ENCODE measurements around a stretch of chr22.

- PRO-cap: no peak
Observed at GRCh38 chr22:42719545-42719983, 1.1 kb downstream of the A4GALT start.

DNA sequence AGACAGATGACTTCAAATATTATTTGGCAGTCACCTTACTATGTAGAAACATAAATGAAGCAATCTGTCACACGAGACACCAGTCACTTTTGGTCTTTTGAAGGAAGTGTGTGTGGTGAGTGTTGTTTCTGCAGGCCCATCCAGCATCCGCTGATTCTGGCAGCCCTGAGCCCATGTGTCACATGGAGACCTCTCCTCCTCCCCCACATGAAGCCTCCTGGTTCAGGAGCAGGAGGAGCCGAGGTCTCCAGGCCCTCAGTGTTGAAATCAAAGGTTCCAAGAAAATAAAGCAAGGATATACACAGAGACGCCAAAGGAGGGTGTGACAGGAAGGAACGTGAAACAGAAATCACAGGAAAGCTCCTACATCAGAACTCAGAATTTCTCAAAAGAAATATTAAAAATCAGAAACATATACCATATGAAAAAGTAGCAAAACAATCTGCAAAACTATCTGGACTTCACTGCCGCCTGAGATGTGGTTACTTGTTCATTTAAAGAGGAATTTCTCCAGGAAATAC lies 60.0 kb downstream of the ARFGAP3 start:
- PRO-cap: no peak

- PRO-cap: no peak
Observed at GRCh38 chr22:42803283-42803914, 53.7 kb downstream of the ARFGAP3 start.

GRCh38 chr22:42910153-42910683 lies 53.1 kb upstream of the ARFGAP3 start:
- PRO-cap: no peak

- PRO-cap: no peak
Observed at GRCh38 chr22:42931901-42932175, 74.8 kb upstream of the ARFGAP3 start.

DNA sequence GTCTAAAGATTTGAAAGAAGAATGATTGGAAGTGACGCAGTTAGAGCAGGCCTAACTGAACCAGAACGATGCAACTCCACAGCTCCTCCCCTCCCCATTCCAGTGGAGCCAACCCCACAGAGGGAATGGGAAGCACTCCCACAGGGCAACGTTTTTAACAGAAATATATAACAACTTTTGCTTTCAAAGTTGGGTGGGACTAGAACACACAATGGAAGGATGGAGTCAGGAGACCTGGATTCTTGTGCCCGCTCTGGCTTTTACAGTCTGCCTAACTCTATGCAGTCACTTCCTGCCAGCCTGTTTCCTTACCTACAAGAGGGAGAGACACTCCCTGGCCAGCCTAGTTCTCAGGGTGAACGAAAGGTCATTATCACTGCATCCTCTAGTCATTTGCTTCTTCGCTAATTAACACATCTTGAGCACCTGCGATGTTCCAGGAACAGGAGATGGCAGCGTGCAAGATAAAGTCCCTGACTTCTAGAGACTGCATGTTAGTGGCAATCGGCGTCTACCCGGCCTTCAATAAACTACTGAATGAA lies 75.4 kb downstream of the PACSIN2 start:
- PRO-cap: no peak

- PRO-cap: no peak
Observed at GRCh38 chr22:42946834-42947610, 67.9 kb downstream of the PACSIN2 start.

DNA sequence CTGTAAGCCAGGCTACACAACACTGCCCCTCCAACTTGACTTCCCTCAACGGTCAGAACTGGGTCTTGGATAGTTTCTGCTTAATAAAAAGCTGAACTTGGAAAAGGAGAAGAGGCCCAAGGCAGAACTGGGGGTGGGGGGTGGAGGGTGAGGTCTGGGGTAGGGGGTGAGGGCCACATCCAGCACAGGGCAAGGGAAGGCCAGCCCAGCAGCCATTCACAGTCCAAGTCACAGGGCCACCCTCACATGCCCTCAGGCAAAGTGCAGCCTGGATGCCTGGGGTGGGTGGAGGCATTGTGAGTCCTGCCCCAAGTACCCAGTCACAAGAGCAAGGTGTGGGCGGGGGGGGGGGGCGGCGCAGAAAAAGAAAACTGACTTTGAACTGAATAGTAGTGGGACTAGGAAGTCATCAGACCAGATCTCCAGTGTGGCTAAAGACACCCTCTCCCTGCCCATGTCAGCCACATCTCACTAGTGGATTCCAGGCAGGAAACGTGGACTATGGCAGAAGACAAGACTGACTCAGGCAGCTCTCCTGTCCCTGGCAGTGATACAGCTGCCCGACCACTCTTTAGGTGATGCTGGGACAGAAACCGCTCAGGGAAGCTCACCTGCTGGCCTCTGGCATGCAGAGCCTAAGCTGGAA lies 52.4 kb downstream of the PACSIN2 start:
- PRO-cap: no peak

DNA sequence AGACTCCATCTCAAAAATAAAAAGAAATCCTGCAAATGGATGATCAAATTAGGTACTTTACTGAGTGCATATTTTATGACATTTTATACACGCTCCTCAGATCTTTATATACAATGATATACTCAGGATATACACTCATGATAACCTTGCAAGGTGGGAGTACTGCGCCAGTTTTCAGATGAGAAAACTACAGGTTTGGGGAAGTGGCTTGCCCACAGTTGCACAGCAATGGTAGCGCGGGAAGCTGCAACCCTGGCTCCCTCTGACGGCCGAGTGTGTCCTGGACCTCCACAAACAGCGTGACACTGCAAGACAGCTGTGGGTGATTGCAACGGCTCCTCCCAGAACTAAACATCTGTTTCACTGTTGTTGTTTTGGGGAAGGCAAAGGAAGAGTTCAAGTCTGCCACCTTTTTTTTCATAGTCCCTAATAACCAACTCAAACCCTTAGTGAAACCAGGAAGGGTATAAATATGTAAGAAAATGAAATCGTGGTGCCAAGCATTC lies 47.0 kb downstream of the PACSIN2 start:
- PRO-cap: no peak

- PRO-cap: no peak
Observed at GRCh38 chr22:42975408-42976281, 39.3 kb downstream of the PACSIN2 start.

GRCh38 chr22:42977170-42978198 lies 37.5 kb downstream of the PACSIN2 start:
- PRO-cap: no peak

GRCh38 chr22:42990956-42991865 lies 23.7 kb downstream of the PACSIN2 start:
- PRO-cap: no peak

GRCh38 chr22:43013667-43014006 lies 1.3 kb downstream of the PACSIN2 start:
- PRO-cap: no peak

GRCh38 chr22:43036090-43036755 lies 21.3 kb upstream of the PACSIN2 start:
- PRO-cap: no peak

DNA sequence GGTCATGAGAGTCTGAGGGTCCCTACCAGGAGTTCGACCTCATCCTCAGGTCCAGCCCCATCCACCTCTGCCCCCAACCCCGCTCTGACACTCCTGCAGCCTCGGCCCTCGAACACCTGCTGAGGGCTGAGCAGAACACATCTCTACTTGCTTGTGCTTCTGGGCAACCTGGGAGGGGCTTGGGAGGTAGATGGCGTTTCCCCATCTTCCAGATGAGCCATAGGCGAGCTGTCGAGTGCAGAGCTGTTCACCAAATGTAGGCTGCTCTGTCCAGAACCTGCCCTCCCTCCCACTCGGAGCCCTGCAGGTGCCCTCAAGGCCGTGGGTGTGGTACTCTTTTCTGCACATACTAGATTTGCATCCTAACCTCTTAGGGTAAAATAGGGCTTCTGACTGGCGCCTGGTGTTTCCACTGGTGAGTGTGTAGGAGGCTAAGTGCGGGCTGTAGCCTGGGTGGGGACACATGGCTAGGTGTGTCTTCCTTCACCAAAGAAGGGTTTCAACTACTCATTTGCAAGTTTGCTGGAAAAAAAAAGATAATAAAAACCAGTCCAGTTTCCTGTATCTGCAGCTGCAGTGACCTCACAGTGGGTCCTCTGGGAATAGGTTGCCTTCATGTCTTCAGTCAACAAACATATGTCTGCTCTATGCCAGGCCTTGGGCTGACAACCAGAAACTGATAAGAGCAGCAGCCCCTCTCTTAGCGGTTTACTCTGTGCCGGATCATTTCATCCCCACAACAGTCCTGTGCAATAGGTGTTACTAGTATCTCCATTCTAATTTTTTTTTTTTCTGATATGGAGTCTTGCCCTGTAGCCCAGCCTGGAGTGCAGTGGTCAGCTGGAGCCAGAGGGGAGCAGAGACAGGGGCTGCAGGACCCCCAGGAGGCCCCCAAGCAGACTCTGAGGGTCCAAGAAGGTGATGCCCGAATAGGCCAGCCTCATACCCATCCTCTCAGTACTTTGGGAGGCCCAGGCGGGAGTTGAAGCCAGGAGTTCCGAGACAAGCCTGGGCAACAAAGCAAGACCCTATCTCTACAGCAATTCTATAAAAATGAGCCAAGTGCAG lies 8.6 kb downstream of the BIK start:
- PRO-cap: no peak

- PRO-cap: no peak
Observed at GRCh38 chr22:43128663-43129758, 14.2 kb downstream of the MCAT start.

- PRO-cap: no peak
Observed at GRCh38 chr22:43151695-43152307, 442 bp downstream of the TSPO start.

DNA sequence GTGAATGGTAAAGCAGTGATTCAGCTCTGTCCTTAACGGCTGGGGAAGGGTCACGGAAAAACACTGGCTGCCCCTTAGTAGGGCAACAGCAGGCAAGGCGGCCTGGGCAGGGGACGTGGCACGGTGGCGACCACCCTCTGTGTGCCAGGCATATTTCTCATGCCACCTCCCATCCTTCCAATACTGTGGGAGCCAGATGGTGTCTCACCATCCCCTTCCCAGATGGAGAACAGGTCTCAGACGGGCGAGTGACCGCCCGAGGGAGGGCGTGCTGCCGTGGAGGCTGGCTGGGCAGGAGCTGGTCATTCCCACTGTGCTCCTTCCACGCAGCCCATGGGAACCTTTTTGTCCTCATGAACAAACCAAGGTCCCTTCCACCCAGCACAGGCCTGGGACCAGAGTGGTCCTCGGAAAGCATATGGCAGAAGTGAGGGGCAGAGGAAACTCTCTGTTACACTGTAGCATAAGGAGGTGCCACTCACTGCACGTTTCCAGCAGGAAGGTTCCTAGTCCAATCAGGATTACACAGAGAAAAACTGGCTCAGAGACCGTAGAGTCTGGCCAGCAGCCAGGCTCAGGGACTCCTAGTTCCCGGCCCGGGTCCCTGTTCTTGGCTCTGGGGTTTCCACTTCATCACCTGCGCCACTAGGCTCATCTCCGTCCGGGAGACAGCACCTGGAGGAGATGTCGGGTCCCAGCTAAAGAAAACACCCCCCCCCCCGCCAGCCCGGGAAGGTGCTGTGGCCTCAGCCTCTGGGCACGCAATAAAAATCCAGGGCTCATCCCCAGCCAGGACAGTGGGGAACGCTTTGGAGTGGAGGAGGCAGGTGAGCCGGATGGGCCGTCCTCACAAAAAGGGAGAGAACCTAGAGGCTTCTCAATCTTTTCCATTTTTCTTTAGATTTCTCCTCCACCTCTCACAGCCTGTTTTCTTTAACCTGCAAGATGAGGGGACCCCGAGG lies 1.2 kb downstream of the TTLL12 start:
- PRO-cap: unidirectional peak, plus-strand start at position 645 of the sequence; unidirectional peak, plus-strand start at position 795 of the sequence

DNA sequence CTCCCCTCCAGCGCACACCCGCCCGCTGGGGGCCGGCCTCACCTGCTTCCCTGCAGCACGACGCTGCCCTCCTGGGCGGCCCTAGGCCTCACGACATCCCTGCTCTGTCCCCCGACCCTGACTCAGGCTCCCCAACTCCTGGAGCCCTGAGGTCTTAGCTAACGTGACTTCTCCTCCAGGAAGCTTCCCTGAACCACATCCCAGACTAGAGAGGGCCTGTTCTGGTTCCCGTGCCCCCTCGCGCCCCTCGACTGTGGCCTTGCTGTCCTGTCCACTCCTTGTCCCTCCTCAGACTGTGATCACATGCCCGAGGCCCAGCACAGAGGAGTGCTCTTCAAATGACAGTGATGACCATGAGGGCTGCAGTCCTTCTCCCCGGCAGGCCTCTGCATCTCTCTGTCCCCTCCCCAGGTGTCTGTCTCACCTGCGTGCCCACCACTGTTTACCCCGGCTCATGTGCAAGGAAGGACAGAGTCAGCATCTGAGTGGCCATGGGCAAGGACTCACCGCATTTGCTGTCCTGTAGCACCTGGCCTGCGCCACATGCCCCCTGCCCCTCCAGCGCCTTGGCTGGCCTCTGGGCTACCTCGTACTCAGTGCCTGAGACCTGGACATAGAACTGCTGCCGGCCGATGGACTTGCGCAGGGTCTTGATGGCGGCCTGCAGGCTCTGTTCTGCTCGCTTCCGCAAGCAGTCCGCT lies 31.0 kb upstream of the TTLL12 start:
- PRO-cap: no peak

GRCh38 chr22:43272750-43273213 lies 70.4 kb downstream of the SCUBE1 start:
- PRO-cap: no peak

All from H9 (cell line).